Psoas muscle (tissue), 2 donors: ENCODE measurements around the genes POTEG, OR4M1, OR11H4, TTC5, RNASE12, RNASE3, RNASE13, TMEM253 and HNRNPC.

- PRO-cap, 2 experiments, result no peak in any of the 2 experiments
These were observed at the start of gene POTEG for GRCh38 chr14:19434082-19434581. POTEG (minus strand) TSS chr14:19434341.

GRCh38 chr14:19773185-19773668, at the start of gene OR4M1:
OR4M1 (plus strand) TSS chr14:19773504.
- PRO-cap, 2 experiments, result no peak in any of the 2 experiments

GRCh38 chr14:20239038-20239437, at the start of gene OR11H4:
OR11H4 (plus strand) TSS chr14:20239286.
- PRO-cap, 2 experiments, result no peak in any of the 2 experiments

GRCh38 chr14:20305318-20306288, at the start of gene TTC5:
TTC5 (minus strand) TSS chr14:20305951.
- PRO-cap, 2 experiments, result peak in 2 of 2 experiments; most common minus-strand start chr14:20305961 (in 1)

- PRO-cap, 2 experiments, result no peak in any of the 2 experiments
These were observed 7.0 kb downstream of the OSGEP start for GRCh38 chr14:20447509-20448043.

- PRO-cap, 2 experiments, result no peak in any of the 2 experiments
These were observed 2.2 kb downstream of the APEX1 start for GRCh38 chr14:20457142-20457740.

DNA sequence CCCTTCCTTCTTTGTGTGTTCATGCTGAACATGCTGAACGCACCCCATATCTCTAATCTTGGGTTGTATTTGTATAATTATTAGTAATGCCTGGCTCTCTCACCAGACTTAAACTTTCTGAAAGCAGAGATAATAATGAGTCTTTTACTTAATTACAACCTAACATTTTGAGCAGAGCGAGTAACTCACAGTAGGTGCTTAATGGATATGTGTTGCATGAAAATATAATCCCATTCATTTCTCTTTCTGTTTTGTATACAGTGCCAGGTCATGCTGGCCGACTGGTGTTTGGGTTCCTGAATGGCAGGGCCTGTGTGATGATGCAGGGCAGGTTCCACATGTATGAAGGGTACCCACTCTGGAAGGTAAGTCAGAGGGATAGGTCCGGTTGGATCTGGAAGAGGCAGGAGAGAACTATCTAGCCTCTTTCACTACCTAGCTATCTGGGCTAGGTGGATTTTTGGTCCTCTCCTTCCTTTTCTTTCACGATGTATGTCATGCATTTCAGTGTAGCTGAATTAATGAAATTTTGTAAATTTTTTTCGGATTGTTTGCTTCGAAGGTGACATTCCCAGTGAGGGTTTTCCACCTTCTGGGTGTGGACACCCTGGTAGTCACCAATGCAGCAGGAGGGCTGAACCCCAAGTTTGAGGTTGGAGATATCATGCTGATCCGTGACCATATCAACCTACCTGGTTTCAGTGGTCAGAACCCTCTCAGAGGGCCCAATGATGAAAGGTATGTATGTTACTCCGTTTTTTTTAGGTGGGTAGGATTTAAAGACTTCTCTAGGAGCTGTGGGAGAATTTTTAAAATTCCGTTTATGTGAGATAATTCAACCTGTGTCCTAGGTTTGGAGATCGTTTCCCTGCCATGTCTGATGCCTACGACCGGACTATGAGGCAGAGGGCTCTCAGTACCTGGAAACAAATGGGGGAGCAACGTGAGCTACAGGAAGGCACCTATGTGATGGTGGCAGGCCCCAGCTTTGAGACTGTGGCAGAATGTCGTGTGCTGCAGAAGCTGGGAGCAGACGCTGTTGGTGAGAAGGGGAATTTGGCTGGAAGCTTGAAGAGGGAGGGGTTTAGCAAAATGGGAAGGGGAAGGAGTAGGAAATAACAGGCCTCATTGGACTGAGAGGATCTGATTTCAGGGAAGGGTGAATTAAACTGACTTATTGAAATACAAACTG, 5.4 kb downstream of the PNP start:
- PRO-cap, 2 experiments, result no peak in any of the 2 experiments

GRCh38 chr14:20591222-20591803, at the start of gene RNASE12:
RNASE12 (minus strand) TSS chr14:20591376.
- PRO-cap, 2 experiments, result no peak in any of the 2 experiments

DNA sequence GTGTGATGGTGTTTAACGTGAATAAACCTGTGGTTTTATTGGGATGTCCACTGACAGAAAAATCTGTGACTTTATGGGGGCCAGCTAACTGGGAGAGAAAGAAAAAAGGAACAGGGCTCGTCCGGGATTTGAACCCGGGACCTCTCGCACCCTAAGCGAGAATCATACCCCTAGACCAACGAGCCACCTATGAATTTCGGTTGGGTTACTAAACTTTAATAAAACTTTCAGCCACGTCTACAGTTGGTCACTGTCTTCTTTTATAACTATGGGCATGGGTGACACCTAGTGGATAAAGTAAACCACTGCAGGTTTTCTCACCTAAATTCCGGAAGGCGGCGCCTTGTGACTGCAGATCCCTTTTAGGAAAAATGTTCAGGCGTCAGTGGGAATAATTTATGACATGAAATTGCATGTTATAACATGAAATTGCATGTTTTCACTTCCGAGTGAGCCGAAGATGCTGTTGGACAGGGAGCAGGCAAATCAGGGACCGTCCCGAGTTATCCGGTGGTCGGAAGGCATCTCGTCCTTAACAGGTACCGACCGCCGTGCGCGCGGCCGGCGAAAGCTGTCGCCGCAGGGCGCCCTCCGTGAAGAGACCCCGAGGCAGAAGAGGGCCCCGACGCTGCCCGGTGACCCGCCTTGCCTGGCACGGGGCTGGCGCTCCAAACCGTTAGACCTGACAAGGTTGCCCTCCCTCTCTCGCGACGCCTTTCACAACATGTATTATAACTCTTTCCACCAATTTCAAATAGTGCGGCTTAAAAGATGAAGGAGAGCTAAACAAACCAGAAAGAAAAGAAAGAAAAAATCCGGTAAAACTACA, 18.3 kb upstream of the RNASE12 start:
- PRO-cap, 2 experiments, result no peak in any of the 2 experiments

GRCh38 chr14:20706586-20707442, 18.2 kb downstream of the ANG start:
- PRO-cap, 2 experiments, result no peak in any of the 2 experiments

DNA sequence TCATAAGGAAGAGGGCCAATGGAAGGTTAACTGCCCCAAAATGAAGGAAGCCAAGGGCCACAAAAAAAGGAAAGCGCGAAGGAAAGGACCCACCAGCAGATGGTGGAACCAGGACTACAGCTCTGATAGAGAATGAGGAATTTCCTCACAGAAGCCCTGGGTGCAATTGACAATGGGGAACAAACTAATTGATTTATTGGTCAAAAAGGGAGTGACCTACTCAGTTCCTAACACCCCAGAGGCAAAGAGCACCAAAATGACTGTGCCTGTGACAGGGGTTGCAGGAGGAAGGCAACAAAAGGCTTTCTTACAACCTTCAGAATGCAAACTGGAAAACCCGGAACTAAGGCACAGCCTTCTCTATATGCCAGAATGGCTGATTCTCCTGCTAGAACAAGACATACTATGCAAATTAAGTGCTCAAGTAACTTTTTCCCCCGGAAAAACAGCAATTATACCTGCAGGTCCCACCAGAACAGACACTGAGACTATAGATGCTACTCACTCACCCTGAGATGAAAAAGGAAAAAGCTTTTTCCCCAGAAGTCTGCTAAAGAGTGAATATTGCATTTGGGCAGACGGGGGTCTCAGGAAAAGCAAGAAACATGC, 9.6 kb upstream of the EDDM3B start:
- PRO-cap, 2 experiments, result no peak in any of the 2 experiments

DNA sequence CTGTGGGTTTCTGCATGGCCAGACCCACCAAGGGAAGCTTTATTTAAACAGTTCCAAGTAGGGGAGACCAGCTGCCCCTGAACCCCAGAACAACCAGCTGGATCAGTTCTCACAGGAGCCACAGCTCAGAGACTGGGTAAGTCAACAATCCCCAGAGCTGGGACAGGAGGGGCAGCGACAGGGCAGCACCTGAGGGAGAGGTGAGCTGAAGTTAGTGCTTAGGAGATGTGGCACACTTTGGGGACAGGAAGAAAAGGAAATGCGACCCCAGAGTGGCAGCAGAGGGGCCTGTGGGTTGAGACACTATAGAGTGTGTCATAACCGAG, at the start of gene RNASE3:
Gene RNASE3, plus strand, starts transcription at position 70 of the 326 bp plus-strand sequence.
- PRO-cap, 2 experiments, result no peak in any of the 2 experiments

GRCh38 chr14:21026743-21027414, 2.0 kb upstream of the NDRG2 start:
- PRO-cap, 2 experiments, result peak in 1 of 2 experiments; most common plus-strand start chr14:21027076 (in 1); most common minus-strand start chr14:21026949 (in 1)

DNA sequence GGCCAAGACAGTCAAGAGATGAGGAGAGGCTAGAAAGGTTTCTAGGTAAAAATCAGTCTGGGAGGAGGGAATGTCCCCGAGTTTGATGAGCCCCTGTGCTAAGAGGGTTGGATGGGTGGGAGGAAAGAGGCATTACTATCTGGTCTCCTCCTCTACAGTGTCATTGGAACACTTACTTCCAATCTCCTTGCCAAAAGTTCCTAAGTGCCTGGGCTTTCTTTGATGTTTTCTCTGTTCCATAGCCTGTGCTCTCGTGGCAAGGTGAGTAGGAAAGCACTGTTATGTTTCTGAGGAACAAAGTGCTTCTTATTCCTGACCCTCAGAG, at the start of gene RNASE13:
Gene RNASE13, minus strand, starts transcription at position 75 of the 325 bp plus-strand sequence.
- PRO-cap, 2 experiments, result no peak in any of the 2 experiments

DNA sequence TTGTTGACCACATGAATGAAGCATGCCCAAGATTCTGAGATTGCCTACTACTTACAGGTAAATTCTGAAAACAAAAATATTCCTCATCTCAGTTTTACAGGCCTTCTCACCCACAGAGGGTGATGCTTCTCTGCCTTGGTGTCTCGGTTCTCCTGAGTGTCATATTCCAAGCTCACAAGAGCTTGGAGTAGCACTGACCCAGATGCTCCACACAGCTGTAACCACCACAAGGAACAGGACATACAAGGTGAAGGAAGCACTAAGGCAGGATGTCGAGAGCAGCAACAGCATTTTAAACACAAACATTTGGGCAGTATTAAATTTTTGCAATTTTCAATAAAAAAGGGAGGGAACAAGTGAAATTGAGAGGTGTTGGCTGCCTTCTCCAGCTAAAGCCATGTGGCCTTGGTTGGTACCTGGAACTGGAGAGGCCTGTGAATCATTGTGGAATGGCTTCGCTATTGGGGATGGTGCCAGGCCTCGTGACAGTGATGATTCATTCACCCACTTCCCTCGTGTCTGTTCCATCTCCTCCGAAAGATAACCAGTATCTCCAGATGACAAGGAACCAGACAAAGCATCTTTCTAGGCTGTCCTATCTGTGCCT, 696 bp upstream of the RNASE7 start:
- PRO-cap, 2 experiments, result no peak in any of the 2 experiments

GRCh38 chr14:21100708-21101235, at the start of gene TMEM253:
TMEM253 (plus strand) TSS chr14:21101066.
- PRO-cap, 2 experiments, result no peak in any of the 2 experiments

GRCh38 chr14:21269181-21269621, at the start of gene HNRNPC:
HNRNPC (minus strand) TSS chr14:21269442.
- PRO-cap, 2 experiments, result peak in 2 of 2 experiments; most common minus-strand start chr14:21269424 (in 2)

DNA sequence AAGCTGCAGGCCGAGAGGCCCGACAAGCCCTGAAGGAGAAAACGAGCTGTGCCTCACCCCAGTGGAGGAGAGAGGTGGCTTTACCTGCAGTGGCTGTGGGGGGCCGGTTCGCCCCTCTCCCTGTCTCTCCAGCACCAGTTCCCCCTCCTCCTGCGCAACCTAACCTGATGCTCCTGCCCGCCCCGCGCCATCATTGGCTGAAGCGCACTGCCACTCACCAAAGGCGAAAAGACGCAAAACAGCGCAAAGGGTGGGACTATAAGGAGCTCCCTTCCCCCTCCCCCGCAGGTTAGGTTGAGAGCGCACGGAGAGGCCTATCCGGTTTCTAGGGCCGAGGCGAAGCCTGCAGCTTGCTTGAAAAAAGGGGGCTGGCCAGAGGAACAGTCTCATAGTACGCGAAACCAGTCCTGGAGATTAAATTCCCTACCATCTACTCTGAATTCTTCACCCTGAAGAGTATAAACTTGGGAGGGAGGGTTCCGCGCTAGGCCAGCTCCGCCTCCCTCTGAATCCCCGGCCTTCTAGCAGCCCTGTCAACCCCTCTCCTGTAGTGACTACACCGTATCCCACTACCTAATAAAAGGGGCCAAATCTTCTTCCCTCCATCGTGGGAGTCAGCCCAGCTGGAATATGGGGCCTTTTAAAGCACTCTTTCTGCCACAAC, 18.7 kb downstream of the CHD8 start:
- PRO-cap, 2 experiments, result peak in 2 of 2 experiments; most common plus-strand start position 287 of the sequence (in 1); most common minus-strand start position 136 of the sequence (in 1)

GRCh38 chr14:21501120-21501526, 10.0 kb downstream of the METTL3 start:
- PRO-cap, 2 experiments, result no peak in any of the 2 experiments

- PRO-cap, 2 experiments, result no peak in any of the 2 experiments
These were observed 38.5 kb upstream of the OR4E1 start for GRCh38 chr14:21712013-21712580.